Thoracic aorta (tissue), 1 donor: Measurements from ENCODE around the genes APOE, ZNF296 and PPM1N.

DNA sequence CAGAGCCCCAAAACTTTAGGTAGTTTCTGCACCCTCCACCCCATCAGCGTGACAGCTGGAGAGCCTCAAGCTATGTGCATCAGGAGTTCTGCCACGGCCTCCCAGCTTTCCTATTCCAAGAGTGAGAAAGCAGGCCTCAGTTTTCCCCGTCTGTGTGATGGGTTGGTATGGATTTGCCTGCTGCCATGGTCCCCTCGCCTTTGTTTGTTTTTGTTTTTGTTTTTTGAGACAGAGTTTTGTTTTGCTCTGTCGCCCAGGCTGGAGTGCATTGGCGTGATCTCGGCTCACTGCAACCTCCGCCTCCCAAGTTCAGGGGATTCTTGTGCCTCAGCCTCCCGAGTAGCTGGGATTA lies 1.6 kb downstream of the BCL3 start:
- RAMPAGE, long total RNA, result no peak

- RAMPAGE, long total RNA, result no peak
Measured at GRCh38 chr19:44809472-44810403, 835 bp downstream of the BCAM start.

DNA sequence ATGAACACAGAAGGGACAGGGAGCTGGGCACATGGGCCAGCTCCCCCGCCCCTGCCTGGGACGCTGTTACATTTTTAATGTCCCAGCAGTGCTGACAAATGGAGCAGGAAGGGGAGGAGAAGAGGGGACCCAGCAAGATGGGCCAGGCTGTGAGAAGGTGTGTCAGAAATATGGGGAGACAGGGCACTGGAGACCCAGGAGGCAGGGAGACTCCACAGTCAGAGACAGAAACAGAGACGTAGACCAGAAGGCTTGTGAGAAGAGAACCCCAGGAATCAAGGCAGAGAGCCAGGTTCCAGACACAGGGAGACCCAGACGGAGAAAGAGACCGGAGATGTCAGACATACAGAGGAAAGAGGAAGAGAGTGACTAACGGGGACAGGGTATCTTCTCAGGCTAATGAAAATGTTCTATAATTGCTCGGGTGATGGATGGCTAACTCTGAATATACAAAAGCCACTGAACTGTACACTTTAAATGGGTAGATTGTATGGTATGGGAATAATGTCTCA lies 3.4 kb downstream of the NECTIN2 start:
- RAMPAGE, long total RNA, result start-site peak on the plus strand centred at position 126 of the sequence, 184 bp wide, 18 reads; start-site peak on the plus strand centred at position 428 of the sequence, 132 bp wide, 11 reads

DNA sequence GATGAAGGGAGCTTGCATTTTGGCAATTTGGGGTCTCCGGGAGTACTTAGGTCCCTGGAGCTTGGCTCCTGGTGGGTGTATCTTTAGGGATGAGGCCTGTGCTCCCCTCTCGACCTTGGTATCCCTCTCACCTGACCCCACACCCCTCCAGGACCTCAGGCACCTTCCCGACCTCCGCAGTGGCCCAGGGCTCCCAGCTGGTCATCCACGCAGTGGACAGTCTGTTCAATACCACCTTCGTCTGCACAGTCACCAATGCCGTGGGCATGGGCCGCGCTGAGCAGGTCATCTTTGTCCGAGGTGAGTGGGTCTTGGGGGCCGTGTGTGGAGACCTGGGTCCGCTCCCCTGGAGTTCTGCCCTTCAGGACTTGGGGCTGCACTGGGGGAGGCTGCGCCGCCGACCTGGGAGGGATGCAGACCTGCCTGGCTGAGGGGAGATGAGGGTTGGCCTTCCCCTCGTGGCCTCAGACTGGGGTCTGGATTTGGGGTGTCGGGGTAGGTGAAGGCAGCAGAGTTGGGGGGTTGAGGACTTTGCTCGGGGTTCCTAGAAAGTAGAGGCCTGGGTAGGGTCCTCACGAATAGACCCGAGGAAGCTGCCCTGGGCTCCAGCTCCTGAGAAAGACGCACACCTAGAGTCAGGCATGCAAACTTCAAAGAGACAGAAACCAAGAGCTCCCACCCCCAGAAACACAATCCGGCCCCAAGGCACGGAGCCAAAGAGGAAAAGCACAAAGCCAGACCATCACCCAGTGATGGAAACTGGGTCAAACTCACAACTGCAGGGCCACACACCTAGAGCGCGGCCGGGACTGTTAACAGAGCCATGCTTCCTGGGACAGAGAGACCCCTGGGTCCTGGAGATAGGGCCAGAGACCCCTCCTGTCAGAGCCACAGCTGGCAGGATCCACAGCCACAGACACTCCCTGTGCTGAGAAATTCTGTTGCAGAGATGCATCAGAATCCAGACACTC lies 16.6 kb upstream of the TOMM40 start:
- RAMPAGE, long total RNA, result start-site peak on the plus strand centred at position 250 of the sequence, 90 bp wide, 29 reads

DNA sequence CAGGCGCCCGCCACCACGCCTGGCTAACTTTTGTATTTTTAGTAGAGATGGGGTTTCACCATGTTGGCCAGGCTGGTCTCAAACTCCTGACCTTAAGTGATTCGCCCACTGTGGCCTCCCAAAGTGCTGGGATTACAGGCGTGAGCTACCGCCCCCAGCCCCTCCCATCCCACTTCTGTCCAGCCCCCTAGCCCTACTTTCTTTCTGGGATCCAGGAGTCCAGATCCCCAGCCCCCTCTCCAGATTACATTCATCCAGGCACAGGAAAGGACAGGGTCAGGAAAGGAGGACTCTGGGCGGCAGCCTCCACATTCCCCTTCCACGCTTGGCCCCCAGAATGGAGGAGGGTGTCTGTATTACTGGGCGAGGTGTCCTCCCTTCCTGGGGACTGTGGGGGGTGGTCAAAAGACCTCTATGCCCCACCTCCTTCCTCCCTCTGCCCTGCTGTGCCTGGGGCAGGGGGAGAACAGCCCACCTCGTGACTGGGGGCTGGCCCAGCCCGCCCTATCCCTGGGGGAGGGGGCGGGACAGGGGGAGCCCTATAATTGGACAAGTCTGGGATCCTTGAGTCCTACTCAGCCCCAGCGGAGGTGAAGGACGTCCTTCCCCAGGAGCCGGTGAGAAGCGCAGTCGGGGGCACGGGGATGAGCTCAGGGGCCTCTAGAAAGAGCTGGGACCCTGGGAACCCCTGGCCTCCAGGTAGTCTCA lies at the start of gene APOE:
TSS of gene APOE (plus strand) at position 572 of the 708 bp plus-strand sequence.
- RAMPAGE, long total RNA, result start-site peak on the plus strand centred at position 580 of the sequence, 22 bp wide, 376 reads

- RAMPAGE, long total RNA, result no peak
Measured at GRCh38 chr19:44909062-44909833, 3.7 kb downstream of the APOE start.

- RAMPAGE, long total RNA, result no peak
Measured at GRCh38 chr19:44919039-44919567, 4.7 kb downstream of the APOC1 start.

DNA sequence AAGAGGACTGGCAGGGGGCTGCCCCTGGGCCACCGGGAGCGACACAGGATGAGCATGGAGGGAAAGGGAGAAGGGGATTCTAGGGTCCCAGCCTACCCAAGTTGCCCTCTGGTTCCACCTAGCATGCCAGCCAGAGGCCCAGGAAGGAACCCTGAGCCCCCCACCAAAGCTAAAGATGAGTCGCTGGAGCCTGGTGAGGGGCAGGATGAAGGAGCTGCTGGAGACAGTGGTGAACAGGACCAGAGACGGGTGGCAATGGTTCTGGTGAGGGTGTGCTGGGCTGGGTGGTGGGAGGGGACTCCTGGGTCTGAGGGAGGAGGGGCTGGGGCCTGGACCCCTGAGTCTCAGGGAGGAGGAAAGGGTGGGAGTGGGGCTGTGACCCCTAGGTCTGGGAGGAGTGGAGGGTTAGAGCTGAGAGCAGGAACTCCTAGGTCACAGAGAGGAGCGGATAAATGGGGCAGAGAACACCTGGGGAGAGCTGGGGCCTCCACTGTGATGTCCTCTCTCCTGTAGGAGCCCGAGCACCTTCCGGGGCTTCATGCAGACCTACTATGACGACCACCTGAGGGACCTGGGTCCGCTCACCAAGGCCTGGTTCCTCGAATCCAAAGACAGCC lies 1.1 kb upstream of the APOC2 start:
- RAMPAGE, long total RNA, result no peak

GRCh38 chr19:45075985-45076871 lies at the start of gene ZNF296:
Gene ZNF296 (minus strand): TSS chr19:45076478.
- RAMPAGE, long total RNA, result no peak

DNA sequence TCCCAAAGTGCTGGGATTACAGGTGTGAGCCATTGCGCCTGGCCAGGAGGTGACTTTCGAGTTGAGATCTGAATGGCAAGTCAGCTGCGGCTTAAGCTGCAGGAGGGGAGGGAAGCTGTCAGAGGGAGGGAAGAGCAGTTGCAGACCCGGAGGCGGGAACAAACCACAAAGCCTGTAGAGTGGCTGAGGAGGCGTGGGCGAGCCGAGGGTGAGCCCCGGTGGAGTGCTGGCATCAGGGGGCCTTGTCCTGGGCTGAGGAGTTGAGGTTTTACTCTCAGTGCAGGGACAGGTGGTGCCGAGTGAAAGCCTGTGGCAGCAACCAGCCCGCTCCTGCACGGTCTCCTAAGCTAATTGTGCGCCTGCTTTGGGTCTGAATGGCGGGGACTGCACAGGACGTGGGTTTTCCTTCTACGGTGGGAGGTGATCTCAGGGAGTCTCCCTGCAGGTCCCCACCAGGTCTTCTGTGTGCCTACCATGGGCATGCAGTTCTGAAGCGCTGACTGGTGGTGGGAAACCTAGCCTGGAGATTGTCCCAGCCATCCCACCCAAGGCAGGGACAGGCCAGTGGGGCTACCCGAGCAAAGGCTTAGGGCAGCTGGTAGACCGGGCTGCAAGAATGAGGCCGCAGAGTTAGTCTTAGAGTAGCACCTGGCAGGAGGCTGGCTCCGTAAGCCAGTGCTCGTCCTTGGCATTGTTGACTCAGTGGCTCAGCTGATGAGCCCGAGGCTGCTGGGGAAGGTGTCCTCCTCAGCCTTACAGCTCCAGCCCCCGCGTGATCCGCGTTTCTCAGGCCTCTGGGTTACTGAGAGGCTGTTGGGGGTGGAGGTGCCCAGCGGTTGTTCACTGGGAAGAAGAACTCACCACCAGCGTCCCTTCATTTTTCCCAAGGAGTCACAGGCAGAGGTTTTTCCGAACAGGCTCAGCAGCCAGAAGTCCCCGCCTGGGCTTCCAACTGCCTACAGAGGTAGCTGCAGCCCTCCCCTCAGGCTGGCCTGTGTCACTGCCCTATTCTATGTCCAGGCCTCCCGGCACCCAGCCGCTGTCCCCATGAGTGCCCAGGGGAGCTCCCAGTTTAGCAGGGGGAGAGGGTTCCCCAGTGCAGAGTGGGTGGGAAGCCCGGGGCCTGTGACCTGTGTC lies 24.6 kb downstream of the PPP1R37 start:
- RAMPAGE, long total RNA, result no peak

DNA sequence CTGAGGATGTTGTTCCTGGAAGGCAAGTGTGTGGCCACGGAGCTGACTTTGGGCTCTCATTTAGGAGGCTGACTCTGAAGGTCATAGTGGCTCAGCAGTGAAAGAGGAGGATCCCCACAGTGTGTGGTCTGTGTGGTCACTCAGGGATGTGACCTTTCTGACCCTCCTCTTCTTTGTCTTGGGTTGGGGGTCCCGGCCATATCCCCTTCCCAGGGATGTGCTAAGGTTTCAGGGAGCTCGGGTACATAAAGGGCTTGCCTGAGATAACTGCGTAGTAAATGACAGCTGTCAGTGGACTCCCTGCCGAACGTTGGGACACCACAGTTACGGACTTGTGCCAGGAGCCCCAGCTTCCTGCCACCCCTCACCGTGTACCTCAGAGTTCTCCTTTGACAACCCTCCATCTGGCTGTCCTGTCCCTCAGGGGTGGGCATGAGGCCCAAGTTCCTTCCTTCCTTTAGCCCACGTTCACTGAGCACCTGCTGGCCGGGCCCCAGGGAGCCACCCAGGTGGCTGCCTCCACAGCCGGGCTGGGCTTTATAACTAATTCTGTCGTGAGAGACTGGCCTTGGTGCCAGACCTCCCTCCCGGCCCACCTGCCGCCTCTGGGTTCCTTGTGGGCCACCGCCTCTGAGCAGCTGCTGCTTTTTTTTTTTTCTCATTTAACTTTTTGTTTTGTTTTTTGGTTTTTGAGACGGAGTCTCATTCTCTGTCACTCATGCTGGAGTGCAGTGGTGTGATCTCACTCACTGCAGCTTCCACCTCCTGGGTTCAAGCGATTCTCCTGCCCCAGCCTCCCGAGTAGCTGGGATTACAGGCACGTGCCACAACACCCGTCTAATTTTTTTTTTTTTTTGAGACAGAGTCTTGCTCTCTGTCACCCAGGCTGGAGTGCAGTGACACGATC lies 25.6 kb downstream of the PPP1R37 start:
- RAMPAGE, long total RNA, result no peak

DNA sequence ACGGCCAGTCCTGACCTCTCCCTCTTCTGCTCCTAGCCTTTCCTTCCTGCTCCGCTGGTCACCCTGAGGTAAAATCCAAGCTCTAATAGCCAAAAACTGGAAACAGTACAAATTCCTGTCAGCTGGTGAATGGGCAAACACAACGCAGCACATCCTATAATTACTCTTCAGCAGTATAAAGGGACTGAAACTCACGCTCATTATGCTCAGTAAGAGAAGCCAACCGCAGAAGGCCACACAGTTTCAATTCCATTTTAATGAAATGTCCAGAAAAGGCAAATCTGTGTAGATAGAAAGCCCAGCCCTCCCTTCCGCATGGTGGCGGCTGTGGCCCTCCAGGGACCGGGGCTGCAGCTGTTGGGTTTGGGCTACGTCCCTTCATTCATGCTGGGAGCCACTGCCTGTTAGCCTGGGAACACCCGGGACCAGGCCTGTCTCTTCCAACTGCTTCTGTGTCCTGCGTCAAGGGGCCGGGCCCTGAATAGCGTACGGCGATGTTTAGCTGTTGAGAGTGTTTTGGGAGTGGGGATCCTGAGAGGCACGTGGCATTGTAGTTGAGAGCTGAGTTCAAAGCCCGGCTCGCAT lies 23.5 kb downstream of the NKPD1 start:
- RAMPAGE, long total RNA, result no peak

DNA sequence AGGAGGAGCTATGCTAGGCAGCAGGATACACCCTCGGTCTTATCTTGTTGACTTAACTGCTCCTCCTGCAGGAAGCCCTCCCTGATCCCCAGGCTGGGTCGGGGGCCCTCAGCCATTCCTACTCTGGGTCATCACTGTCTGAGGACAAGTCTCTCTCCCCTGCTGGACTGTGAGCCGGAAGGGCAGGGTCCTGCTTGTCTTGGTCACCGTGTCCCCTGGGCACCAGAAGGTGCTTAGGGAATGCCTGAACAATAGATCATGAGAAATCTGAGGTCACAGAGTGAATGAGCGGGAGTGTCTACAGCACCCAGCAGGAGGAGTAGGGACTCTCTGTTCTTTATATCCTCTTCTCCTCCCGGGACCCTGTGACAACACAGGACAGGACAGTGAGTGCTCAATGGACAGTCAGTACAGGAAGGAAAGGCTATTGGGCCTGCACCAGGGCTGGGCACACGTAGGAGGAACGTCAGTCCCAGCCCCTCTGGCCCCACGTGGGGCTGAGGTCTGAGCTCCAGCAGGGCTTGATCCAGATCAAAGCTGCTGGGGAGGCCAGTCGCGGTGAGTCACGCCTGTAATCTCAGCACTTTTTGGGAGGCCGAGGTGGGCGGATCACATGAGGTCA lies 6.5 kb downstream of the NKPD1 start:
- RAMPAGE, long total RNA, result no peak

DNA sequence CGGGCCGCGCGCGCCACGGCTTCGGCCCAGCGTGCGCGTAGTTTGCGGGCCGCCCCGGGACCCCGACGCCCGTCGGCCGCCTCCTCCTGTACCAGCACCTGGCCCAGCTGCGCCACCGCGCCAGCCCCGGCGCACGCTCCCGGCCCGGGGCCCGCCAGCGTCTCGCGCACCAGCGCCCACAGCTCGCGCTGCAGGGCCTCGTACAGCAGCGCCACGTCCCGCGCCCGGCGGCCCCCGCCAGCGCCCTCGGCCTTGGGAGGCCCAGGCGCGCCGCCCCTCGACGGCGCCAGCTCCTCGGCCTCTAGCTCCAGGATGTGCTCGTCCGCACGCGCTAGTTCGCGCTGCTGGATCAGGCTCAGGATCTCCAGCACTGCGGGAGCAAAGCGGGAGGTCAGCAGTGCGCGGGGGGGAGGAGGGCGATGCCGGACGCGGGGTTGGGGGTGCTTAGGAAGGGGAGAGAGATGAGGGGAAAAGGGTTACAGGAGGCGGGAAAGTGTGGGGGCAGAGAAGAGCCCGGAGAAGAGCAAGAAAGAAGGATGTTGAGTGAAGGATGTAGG lies 10.7 kb downstream of the EXOC3L2 start:
- RAMPAGE, long total RNA, result no peak

DNA sequence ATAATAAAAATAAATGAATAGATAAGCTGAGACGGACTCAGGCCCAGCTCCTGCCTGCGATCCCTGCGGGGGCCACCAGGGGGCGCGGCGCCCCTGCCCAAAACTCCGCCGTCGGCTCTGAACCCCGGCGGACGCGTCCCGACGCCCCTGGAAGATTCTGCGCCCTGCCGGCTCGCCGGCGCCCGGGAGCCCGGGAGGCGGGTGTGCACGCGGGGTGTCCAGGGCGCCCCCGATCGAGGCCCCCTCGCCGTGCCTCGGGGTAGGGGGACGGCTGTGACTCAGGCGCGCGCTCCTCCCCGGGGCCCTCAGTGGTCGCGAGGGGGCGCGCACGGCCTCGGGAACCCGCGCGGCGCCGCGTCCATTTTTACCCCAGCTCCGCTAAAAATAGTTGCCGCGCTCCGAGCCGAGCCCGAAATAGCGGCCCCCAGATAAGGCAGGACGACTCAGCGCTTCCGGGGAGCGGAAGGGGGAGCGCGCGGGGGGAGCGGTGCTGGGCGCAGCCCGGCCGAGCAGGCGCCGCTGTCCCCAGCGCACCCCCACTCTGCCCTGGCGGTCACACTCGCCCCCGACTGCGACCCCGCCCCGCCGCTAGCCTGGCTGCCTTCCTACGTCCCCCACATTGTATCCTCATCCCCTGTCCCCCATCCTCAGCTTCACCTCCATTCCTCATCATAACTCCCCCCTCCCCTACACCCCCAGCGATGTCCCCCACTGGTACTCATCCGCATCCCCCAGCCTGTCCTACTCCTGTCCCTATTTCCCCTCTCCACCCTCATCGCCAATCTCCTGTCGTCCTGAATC lies 16.0 kb upstream of the ERCC1 start:
- RAMPAGE, long total RNA, result no peak

- RAMPAGE, long total RNA, result no peak
Measured at GRCh38 chr19:45443231-45443898, 19.6 kb upstream of the ERCC1 start.

DNA sequence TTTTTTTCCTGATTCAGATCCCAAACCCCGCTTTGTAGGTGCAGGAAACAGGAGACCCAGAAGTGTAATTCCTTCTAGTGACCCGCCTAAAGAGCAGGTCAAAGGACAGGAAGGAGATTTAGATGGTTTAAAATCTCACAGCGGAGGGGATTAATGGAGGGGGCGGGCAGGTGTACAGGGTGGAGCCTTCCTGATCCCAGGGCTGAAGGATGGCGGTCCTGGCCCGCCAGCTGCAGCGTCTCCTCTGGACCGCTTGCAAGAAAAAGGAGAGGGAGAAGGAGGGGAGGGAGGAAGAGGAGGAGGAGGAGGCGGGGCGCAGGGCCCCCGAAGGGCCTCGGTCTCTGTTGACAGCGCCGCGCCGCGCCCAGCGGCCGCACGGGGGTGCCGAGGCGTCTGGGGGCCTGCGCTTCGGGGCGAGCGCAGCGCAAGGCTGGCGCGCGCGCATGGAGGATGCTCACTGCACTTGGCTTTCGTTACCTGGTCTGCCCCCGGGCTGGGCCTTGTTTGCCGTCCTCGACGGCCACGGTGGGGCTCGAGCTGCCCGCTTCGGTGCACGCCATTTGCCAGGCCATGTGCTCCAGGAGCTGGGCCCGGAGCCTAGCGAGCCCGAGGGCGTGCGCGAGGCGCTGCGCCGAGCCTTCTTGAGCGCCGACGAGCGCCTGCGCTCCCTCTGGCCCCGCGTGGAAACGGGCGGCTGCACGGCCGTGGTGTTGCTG lies at the start of gene PPM1N:
TSS of gene PPM1N (plus strand) at position 180 of the 716 bp plus-strand sequence.
- RAMPAGE, long total RNA, result no peak

DNA sequence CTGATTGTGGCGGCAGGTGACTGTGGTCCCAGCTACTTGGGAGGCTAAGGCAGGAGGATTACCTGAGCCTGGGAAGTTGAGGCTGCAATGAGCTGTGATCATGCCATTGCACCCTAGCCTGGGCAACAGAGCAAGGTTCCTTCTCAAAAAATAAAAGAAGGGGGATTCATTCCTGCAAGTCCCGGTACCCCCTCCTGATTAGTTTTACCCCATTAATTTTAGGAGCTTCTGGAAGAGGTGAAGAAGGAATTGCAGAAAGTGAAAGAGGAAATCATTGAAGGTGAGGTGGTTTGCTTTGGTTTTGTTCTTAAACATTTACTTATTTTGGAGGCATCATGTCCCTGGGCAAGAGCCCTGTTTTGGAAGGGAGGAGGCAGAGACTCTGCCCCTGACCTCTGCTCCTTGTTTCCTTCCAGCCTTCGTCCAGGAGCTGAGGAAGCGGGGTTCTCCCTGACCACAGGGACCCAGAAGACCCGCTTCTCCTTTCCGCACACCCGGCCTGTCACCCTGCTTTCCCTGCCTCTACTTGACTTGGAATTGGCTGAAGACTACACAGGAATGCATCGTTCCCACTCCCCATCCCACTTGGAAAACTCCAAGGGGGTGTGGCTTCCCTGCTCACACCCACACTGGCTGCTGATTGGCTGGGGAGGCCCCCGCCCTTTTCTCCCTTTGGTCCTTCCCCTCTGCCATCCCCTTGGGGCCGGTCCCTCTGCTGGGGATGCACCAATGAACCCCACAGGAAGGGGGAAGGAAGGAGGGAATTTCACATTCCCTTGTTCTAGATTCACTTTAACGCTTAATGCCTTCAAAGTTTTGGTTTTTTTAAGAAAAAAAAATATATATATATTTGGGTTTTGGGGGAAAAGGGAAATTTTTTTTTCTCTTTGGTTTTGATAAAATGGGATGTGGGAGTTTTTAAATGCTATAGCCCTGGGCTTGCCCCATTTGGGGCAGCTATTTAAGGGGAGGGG lies 18.7 kb downstream of the VASP start:
- RAMPAGE, long total RNA, result no peak

- RAMPAGE, long total RNA, result no peak
Measured at GRCh38 chr19:45589929-45590536, 5.4 kb upstream of the OPA3 start.

GRCh38 chr19:45592365-45592767 lies 7.8 kb upstream of the OPA3 start:
- RAMPAGE, long total RNA, result no peak